Trachea (tissue), 1 donor: ENCODE data around the genes ARHGAP6, EGFL6 and GPM6B.

- PRO-cap = bidirectional peak, plus-strand start at chrX:11666050, minus-strand start at chrX:11665975
Observed at GRCh38 chrX:11665572-11666519, at the start of gene ARHGAP6. ARHGAP6 (minus strand) TSS chrX:11665920.

GRCh38 chrX:11759350-11760567 is 1.7 kb downstream of the MSL3 start:
- PRO-cap = bidirectional peak, plus-strand start at chrX:11759669, minus-strand start at chrX:11759445

GRCh38 chrX:12984361-12985435 is 9.8 kb downstream of the TMSB4X start:
- PRO-cap = no peak

DNA sequence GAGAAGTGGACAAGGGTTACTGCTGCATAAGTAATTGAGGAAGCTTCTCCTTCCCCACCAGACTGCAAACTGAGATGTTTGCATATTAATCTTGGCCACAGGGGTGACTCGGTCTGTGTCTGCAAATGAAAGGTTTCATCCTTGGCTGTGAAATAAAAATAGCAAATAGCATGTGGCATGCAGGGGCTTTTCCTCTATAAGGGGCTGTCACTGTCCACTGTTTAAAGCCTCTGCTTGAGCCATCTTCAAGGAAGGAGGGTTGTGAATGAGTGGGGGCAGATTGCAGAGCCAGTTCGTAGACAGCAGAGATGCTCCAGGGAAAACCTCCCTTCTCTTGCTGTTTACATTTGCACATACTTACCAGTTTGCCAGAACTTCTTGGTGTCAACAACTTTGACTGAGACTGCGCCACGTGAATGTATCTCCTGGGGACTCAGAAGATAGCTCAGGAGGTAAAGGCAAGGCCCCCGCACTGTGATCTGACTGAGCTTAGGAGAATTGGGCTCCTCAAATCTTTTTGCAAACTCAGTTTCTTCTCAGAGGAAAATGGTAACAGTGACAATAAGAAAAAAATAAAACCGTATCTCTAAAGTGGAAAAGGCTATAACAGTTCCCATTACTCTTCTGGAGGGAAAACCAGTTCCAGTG is 33.4 kb downstream of the TMSB4X start:
- PRO-cap = no peak

- PRO-cap = no peak
Observed at GRCh38 chrX:13047884-13048083, 3.4 kb upstream of the FAM9C start.

- PRO-cap = no peak
Observed at GRCh38 chrX:13224267-13224589, 95.6 kb downstream of the ATXN3L start.

DNA sequence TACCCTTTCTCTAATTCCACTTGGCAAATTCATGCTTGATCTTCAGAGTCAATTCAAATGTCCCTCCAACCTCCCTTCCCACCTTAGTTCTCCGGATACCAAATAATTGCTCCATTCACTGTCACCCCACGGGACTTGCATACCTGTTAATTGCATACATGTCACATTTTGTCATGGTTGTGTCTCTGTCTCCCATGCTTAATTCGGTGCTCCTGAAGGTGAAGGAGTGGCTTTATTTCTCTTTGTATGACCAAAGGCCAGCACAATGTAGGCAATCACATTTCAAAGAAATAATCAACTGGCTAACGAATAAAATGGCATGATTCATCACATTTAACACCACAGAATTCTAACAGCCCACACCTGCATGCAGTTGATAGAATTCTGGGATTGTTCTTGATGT is 59.3 kb downstream of the ATXN3L start:
- PRO-cap = no peak

- PRO-cap = no peak
Observed at GRCh38 chrX:13398259-13399074, 78.6 kb upstream of the ATXN3L start.

DNA sequence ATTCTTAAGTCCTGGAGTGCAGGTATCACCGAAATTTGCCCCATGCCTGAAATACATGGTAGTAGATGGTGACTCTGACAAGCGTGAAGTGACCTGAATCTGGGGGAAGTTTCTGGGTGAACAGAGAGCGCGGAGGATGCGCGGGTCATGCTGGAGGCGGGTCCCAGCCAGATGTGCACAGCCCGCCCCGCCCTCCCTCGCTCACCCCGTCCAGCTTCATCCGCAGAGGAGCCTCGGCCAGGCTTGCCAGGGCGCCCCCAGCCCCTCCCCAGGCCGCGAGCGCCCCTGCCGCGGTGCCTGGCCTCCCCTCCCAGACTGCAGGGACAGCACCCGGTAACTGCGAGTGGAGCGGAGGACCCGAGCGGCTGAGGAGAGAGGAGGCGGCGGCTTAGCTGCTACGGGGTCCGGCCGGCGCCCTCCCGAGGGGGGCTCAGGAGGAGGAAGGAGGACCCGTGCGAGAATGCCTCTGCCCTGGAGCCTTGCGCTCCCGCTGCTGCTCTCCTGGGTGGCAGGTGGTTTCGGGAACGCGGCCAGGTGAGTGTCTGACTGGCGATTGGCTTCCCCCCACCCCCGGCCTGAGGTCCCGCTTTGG is at the start of gene EGFL6:
EGFL6 (plus strand) TSS at position 200 of the 592 bp plus-strand sequence.
- PRO-cap = no peak

DNA sequence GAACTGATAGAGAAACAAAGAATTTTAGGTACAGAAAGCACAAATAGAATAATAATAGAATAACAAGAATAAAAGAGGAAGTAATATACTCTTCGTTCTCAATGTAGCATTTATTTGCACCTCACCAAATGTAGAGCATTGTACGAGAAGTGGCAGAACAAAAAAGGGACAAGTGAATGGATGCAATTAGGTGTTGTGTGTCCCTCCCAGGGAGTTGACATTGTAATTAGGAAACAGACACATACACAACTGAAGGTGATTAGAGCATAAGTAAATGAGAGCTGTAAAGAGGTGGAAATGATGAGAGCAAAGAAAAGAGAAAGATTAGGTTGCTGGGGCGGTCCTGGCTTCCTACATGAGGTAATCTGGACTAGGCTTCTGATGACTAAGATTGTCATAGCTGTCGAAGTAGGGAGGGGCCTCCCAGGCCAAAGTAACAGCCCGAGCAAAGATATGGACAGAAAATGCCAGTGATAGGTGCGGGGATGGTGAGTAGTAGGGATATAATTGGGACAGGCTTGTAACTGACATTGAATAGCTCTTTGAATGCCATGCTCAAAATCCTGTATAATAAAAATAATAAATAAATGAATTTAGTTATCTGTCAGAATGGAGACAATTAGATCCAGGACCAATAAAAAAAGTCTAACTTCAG is 10.5 kb downstream of the RAB9A start:
- PRO-cap = no peak

DNA sequence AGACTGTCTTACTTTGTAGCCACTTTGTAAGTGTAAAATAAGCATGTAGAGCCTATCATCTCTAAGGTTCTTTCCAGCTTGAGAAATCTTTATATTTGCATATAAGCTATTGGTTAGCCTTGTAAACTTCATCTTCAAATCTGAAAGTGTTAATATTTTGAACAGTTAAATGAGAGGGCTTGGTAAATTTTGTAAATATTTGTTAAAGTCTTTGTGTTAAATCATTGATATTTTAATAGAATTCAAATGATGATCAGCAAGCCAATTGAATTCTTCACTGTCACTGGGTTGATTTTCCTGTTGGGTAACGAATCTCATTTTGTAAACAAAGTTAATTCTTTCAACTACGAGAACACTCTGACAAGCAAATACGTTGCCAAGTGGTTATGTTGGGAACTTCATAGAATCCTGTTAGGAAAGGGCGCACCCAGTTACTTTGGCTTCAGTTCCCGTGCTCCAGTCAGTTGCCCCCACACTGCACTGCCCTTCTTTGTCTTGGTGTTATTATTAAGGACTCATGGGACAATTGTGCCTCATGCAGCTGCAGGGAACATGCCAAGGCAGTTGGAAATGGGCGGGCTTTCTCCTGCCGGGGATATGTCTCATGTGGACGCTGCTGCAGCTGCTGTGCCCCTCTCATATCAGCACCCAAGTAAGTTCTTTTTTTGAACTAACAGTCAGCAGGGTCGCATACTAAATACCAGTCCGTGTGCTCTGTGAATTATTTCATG is 28.8 kb downstream of the OFD1 start:
- PRO-cap = no peak

DNA sequence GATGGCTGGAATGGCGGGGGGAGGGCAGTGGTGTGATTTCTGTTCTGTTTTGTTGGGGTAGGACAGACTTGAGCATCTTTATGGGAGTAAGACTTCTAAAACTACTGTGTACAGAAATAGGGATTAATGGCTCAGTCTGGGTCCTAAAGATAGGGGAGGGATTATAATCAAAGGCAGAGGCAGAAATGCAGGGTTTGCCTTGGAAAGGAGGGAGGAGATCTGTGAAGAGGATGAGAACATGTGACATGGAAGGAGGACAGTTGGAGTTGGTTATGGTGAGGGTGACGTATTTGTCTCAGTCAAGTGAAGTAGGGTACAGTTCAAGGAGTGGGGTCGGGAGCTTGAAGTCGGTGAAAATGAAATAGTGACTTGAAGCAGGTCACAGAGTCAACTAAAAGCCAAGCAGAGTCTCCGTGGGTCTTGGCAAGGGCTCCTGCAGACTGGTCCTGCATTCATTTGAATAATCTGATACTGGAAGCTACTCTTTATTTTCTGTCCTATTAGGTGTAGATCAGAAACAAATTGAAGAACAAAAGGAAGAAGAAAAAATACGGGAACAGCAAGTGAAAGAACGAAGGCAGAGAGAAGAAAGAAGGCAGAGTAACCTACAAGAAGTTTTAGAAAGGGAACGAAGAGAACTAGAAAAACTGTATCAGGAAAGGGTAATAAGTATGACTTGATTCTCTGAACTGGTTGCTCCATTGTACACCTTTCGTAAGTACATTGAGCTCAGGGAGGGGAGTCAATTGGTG is 32.3 kb downstream of the OFD1 start:
- PRO-cap = no peak

- PRO-cap = no peak
Observed at GRCh38 chrX:13791471-13792091, 25.3 kb downstream of the GPM6B start.

GRCh38 chrX:13816867-13817453 is at the start of gene GPM6B:
GPM6B (minus strand) TSS chrX:13817093.
- PRO-cap = no peak

GRCh38 chrX:13906087-13906553 is 89.2 kb upstream of the GPM6B start:
- PRO-cap = no peak

GRCh38 chrX:13933099-13933679 is 96.5 kb downstream of the GEMIN8 start:
- PRO-cap = no peak

GRCh38 chrX:14027720-14028103 is 2.0 kb downstream of the GEMIN8 start:
- PRO-cap = no peak

GRCh38 chrX:14028407-14029124 is 1.1 kb downstream of the GEMIN8 start:
- PRO-cap = no peak

DNA sequence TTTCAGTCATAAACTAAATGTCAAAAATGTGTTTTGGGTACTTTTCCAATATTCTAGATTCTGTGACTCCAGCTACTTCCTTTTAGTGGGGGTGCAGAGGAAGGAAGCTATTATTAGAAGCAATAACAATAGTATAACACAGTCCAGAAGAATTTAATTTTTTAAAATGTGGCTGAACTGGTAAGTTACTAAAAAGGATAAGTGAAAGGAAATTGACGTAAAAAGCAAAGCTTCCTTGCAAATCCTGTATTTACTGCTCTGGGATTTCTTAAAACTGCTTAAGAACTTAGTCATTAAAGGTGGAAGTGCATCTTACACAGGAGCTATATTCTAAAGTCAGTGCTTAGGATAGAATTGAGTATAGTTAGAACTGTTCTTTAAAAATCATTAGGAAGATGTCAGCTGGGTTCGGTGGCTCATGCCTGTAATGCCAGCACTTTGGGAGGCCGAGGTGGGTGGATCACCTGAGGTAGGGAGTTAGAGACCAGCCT is 53.3 kb downstream of the MOSPD2 start:
- PRO-cap = no peak

DNA sequence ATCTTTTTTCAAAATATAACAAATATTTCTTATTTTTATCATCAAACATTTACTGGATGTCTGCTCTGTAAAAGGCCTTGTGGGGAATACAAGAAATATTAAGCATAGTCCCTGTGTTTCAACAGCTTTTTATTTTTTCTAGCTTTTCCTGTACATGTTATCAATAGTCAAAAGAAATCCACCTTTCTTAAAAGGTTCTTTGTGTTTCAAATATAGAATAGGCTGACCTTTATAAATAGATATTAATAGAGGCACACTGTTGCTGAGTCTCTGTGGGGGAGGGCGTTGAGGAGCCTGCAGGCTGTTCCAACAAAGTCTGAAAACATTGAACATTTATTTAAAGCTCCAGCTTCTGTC is 1.8 kb upstream of the PIGA start:
- PRO-cap = unidirectional peak, plus-strand start at position 70 of the sequence